ENCODE measurements around a stretch of chr13.

DNA sequence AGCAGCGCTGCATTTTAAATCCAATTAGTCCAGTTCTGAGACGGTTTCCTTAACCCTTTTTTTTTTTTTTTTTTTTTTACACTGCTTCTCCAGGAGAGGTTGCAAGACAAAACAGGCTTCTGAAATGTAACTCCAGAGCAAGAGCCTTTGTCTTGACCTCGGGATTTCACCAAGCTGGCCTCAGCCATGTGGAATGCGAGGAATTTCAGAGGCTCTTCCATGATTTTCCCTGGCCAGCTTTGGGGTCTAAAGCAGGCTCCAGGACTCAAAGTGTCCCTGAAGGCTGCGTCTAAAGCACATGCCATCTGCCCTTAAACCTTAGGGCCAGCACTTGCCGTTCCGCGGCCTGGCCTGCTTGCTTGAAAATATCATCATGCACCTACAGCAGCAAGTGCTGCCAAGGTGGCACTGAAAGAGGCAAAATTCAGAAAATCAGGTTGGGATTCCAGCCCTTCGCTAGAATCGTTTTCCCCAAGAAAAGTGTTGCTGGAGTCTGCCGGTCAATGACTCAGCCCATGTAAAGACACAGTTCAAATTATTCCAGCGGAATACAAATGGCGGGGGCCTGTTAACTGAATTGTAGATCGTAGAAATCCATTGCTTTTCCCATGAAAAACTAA lies 105.7 kb upstream of the RAP2A start:
- PRO-cap: no peak

DNA sequence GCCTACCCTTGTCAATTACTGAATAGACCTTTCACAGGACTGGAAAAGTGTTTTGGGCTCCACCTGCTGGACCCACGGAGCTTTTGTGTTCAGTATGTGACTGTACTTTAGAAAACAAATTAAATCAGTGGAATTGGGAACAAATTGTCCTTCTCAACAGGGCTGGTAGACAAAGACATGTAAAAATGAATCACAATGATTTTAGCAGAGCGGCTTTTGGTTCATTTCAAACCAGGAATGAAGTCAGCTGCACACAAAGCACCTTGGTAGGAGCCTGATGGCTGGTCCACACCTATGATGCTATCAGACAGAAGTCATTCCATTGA lies 89.3 kb upstream of the RAP2A start:
- PRO-cap: no peak

DNA sequence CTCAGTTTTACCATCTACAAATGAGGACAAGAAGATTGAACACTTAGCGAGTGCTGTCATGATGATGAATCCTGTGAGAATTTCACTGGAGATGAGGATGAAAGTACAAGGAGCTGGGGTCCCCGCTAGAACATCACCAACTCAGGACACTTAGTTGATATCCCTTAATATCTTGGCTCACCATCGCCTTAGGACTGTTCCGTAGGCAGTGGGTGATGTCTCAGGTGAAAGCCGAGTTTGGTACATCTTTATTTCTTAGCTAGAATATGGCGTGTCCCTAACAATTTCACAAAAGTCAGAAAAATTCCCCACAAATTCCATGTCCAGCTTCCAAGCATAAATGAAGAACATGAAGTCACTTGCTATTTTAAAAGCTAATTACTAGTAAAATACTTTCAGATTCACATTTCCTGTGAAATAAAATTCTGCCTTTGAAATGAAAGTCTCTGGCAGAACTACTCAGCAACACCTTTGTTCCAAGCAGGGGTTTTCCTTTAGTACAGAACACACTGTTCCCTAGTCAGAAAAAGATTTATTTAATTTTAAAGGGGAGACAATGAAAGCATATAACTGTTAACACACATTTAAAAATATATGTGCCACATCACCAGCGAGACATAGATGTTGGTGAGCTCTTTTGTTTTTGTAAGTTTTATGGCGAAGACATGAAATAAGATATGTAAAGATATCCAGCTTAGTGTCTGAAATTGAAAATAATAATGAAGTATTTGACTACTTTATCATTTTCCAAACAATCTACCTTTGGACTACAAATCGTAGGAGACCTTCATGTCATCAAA lies 26.5 kb upstream of the RAP2A start:
- PRO-cap: no peak

GRCh38 chr13:97432653-97433067 lies 1.3 kb upstream of the RAP2A start:
- PRO-cap: bidirectional peak, plus-strand start at chr13:97433266, minus-strand start at chr13:97432976

- PRO-cap: bidirectional peak, plus-strand start at chr13:97433266, minus-strand start at chr13:97432976; unidirectional peak, plus-strand start at chr13:97433463; bidirectional peak, plus-strand start at chr13:97434230, minus-strand start at chr13:97433948
These were observed 619 bp upstream of the RAP2A start for GRCh38 chr13:97433075-97434025.

- PRO-cap: no peak
These were observed 77.5 kb upstream of the IPO5 start for GRCh38 chr13:97875900-97876473.

DNA sequence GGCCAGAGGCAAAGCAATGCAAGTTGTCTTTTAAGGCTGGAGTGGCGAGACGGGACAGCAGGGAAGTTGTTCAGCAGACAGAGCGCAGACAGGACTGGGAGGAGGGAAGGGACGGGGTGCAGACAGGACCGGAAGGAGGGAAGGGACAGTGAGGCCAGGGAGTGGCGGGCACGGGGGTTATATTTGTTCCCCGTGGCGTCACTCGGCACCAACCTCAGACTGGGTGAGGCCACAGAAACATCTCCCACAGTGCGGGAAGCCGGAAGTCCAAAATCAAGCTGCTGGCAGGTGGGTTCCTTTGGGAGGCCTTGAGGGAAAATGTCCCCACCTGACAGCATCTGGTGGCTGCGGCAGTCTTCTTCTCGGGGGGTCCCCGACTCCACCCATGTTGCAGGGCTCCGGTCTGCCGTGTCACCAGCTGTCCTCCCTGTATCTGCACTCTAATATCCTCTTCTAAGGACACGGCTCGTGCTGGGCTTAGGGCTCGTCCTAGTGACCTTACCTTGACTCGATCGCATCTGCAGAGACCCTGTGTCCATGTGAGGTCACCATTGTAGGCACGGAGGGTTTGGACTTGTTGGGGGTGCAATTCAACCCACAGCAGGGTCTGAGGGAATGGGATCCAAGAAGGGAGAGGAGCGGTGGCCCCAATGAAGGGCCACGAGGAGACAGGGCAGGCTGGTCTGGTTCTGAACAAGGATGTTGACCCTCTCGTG lies 133.0 kb downstream of the STK24 start:
- PRO-cap: no peak

DNA sequence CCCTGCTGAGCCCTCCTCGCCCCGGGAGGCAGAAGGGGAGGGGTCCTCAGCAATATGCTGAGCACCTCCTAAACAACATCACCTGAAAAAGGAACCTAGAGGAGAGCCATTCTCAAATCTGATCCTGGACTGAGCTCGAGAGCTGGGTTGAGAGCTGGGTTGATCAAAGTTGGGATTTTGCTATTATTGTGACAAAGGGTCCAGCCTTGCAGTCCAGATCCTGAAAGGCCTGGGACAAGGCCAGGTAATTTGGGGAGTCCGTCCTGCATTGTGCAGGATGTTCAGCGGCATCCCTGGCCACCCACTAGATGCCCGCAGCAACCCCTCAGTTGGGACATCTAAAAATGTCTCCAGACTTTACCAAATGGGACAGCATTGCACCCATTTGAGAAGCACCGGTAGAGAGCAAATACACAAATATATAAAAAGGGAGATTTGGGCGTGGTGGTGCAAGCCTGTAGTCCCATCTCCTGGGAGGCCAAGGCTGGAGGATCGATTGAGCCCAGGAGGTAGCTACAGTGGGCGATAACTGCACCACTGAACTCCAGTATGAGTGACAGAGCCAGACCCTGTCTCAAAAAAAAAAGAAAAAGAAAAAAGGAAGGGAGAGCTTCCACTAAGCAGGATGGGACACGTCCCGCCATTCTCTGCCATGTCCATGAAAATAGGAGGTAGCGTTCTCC lies 129.5 kb downstream of the STK24 start:
- PRO-cap: unidirectional peak, minus-strand start at position 628 of the sequence

DNA sequence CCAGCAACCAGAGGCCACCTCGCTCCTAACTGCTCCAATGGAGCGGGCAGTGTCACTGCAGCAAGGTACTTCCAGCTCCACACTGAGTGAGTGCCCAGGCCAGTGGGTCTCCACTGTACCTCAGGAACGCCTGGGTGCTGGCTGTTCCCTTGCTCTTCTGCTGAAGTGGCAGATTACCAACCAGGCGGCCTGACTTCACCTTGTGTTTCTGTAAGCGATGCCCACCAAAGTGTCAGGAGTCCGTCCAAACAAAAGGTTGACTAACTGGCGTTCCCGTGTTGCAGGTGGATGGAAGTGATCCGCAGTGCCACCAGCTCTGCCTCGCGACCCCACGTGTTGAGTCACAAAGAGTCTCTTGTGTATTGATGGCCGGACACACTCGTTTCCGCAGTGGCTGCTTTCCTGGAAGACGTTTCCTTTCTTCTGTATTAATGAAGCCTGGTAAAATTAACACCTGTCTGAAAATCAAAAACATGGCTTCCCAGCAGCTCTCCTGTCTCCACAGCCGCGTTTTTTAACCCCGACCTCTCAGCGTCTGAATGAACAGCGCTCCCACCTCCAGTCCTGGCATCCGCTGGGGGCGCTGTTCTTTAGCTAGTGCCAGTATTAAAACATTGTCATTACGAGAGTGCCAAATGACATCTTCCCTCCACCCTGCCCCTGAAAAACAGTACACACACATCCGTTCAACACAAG lies 128.8 kb downstream of the STK24 start:
- PRO-cap: unidirectional peak, minus-strand start at position 128 of the sequence

GRCh38 chr13:98482913-98483854 lies 93.7 kb downstream of the STK24 start:
- PRO-cap: no peak

- PRO-cap: no peak
These were observed 81.0 kb downstream of the STK24 start for GRCh38 chr13:98495445-98496703.

DNA sequence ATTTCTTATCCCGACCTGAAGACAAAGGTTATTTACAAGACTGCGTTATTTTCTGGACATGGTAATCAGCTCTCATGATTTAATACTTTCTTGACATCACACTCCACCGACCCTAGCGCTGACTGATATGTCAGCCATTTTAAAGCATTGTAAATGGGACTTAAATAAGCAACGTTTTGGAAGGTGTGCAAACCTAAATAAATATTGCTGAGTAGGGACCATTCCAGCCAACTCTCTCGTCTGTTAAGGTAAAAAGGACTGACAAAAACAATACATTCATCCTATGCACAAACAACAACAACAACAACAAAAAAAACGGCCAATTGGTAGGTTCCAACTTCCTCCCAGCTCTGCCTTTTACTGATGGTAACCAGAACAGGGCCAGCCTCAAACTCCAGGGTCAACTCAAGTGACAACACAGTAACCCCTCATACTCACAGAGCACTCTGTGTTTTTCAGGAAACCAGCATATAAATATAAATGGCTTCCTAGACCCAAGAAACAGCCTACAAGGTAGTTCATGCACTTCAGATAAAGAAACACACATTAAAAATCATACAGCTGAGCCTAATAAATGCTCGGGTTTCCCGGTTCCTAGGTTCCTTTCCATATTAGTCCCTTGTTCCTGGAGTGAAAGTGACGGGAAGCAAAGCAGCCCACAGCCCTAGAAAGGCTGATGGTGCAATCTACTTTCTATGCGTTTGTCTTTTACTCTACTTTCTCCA lies 34.7 kb downstream of the STK24 start:
- PRO-cap: no peak

GRCh38 chr13:98568211-98568442 lies 8.8 kb downstream of the STK24 start:
- PRO-cap: no peak

DNA sequence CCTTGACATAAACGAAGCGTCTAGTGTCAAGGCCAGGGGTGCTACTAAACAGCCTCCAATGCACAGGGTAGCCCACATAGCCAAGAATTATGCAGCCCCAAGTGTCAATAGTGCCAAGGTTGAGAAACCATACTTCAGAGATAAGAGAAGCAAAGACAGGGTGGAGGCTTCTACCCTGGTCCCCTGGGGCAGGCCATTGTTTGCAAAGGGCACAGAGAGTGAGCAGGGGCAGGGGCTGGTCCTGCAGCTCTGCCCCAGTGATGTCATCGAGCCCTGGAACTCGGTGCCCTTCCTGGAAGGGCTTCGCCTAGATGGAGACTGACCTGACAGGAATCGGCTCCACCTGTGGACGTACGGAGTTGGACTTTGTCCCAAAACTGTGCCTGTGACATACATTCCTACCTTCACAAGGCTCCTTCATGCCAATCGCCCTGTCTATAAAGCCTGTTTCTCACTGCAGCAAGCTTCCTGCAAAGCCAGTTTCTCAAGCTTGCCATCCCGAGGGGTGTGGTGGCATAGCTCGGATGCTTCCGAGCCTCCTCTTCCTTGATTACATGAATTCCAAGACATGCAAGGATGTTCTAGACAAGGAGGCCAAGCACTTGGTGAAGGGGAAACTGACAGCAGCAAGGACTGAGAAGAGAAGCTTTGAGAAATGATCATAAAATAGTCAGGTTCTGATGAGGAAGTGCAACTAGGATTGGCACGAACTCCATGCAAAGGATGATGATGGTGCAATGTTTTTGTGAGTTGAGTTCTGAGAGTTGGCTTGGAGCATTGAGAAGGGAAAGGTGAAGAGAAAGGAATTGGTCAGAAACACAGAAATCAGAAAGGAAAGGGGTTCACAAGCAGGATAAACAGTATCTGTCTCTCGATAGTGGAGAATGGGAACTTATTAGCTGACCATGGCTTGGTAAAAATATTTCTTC lies 73.6 kb upstream of the STK24 start:
- PRO-cap: bidirectional peak, plus-strand start at position 314 of the sequence, minus-strand start at position 265 of the sequence

DNA sequence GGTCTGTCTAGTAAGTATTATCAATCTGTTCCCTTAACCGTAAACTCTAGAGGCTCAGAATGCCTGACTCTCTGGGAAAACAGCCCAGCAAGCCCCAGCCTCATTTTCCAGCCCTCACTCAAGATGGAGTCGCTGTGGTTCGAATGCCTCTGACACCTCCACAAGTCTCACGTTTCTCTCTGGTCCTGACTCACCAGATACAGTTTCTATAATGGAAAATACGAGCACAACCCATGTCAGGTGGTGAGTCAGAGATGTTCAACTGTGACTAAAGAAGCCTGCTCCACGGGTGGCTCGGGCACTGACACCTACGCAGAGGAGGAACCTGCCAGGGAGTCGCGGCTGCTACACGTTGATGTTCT lies 87.1 kb upstream of the STK24 start:
- PRO-cap: no peak

DNA sequence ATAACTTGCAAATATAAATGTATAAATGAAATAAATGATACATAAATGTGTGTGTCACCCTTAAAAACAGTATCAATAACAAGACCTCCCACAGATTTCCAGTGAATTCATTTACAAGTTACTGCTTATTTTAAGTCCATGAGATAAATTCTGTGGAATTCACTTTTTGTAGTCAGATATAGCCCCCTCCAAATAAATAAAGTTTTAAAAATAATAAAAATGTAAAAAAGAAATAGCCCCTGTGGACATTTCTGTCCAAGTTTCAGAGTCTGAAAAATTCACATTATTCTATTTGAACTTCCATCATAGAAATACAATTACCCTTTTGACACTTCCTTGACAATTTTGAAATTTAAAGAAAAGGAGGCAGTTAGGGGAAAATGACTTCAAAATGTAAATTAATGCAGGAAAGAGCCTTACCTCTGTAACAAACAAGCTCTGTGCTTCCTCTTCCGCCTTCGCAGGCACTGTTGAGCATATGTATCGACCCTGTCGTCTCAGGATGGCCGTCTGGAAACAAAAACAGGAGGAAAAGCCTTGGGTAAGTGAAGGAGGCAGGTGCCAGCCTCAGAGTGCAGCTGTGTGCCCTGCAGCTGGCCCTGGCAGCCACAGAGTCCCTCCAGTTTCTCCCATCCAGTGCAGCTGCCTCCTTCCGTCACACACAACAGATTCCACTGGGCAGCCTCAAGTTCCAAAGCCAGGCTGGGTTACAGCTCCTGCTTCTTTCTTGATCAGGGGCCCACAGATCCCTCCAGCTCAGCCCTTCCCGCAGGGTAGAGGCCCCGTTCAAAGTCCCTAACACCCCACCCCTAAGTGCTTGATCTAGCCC lies 47.9 kb downstream of the DOCK9 start:
- PRO-cap: no peak

- PRO-cap: no peak
These were observed 14.6 kb upstream of the DOCK9 start for GRCh38 chr13:98992539-98992867.

GRCh38 chr13:99073172-99073824 lies 95.4 kb upstream of the DOCK9 start:
- PRO-cap: no peak

GRCh38 chr13:99086000-99087102 lies 108.5 kb upstream of the DOCK9 start:
- PRO-cap: bidirectional peak, plus-strand start at chr13:99086217, minus-strand start at chr13:99086260; bidirectional peak, plus-strand start at chr13:99086774, minus-strand start at chr13:99086615

GRCh38 chr13:99214260-99214801 lies 13.7 kb downstream of the UBAC2 start:
- PRO-cap: no peak